Frontal cortex (tissue), 2 donors: ENCODE measurements around a stretch of chr2.

- RAMPAGE, long total RNA, result no peak
Observed at GRCh38 chr2:3557564-3558186, 458 bp downstream of the RNASEH1 start.

DNA sequence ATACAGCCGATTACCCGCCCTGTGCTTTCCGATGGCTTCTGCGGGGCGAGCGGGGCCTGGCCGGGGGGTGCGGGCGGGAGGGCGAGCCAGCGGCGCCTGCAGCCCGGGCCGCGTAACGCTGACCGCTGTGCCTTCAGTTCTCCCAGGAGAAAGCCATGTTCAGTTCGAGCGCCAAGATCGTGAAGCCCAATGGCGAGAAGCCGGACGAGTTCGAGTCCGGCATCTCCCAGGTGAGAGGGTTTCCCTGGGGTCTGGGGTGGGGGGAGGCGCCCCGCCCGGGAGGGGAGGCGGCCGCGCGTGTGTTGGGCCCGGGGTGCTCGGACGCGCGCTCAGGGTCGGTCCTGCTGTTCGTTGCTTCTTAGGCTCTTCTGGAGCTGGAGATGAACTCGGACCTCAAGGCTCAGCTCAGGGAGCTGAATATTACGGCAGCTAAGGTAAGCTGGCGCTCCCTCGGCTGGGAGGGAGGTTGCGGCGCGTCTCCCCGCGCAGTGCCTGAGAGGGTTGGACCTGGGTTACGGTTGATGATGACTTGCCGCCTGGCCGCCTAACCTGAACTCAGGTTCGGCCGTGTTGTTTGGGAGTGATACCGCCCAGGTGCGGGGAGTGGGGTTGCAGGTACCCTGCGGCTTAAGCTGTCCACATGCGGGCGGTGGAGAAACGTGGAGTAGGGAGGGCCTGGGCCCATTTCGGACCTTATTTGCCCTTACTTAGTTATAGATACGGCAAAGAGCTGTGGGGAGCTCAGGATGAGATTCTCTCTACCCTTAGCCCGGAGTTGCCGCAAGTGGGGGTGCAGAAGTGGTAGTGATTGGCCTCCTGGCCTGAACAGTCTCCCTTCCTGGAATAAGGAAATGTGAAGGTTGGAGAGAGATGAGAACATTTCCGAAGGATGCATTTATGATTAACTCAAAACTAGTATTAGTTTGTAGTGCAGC, 662 bp downstream of the RPS7 start:
- RAMPAGE, long total RNA, result no peak

DNA sequence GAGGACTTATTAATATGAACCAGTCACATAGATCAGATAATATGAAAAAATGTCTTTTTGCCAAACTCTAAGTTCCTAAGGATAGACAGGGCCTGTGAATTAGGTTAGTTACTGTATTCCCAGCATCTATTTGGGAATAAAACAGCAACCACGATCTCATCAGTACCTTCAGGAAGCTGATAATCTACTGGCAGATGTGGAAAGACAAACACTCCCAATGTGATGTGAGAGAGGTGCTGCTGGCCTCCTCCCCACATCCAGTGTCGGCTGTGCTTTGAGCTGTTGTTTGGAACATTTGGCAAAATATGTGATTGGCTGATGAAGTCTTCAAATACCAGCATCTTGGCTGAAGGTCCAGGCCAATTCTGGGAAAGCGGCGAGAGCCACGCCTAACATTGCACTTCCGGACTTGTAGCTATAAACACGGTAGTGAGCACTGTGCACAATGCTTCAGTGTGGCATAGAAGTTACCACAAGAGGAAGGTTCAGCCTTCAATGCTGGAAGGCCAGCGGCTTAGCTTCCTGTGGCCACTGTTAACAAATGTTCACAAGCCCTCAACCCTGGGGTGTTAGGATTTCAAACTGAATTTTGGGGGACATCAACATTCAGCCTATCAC, 198.7 kb downstream of the DCDC2C start:
- RAMPAGE, long total RNA, result no peak

DNA sequence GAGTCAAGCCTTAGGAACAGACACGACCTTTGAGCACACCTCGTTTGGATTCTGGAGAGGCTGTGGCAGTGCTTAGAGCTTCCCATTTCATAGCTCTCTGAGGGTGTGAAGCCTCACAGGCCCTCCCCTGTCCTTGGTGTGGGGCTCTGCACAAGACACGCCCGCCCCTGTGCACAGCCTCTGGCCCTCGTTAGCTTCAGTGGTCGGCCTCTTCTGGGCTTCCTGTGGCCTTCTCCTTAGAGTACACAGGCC, 208.5 kb downstream of the DCDC2C start:
- RAMPAGE, long total RNA, result no peak

- RAMPAGE, long total RNA, result no peak
Observed at GRCh38 chr2:6866409-6866881, 738 bp upstream of the CMPK2 start.

DNA sequence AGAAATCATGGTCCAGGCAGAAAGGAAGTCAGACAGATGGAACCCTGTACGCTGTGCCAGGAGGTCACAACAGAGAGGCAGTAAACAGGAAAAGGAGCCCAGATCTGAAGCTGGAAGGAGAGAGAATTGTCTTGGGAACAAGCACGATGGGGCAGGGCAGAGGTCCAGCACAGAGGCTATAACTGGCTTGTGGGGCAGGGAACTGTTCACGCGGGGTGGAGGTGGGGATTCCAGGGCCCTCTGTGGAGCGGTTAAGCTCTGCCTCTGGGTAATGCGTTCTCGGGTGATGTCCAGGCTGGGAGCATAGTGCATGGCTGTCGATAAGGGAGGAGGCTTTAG, 76.1 kb downstream of the RNF144A start:
- RAMPAGE, long total RNA, result no peak

DNA sequence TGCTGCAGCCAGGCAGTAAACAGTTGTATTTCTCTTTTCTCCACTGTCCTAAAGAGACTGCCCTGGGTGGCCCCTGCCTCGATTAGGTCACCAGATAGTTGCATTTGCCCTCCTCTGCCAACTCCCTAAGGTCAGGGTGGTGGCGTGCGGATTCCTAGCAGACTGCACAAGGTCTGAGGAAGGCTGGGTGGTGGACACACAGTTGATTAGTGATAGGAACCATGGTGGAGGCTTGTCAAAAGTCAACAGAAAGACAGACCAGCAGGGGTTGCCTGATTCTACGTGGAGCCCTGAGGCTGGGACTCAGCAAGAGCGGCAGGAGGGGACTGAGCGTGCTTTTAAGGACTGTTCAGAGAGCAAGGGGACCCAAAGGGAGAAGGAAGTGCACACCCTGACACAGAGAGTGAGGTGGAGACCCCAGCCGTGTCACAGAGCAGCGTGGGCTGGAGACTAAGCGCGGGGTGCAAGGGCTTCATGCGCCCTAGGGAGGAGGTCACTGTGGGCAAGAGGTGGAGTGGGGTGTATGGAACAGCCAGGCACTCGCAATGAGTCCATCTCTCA, 513.2 kb downstream of the RNF144A start:
- RAMPAGE, long total RNA, result no peak

GRCh38 chr2:7516872-7517540, 599.8 kb downstream of the RNF144A start:
- RAMPAGE, long total RNA, result no peak

DNA sequence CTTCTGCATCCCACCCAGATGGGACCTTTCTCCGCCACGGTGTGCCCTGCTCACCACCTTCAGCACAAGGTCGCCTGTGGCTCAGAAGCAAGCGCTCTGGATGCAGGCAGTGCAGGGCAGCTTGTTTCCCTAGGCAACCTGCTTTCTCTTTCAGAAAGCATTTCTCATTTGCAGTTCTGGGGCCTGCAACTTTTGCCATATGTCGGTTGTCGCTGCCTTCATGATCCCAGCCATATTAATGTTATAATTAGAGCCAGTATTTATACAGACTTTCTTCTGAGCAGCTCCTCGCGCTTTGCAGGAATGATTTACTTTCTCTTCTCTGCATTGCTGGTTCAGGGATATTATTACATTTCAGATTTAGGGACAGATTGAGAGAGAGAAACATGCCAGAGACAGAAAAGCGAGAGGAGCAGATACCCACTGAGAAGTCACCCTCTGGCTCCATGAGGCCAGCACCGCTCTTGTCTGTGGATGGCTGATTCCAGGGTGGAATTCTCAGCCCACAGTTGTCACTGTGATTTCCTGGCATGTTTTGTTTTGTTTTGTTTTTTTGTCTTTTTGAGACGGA, 692.9 kb downstream of the RNF144A start:
- RAMPAGE, long total RNA, result no peak

DNA sequence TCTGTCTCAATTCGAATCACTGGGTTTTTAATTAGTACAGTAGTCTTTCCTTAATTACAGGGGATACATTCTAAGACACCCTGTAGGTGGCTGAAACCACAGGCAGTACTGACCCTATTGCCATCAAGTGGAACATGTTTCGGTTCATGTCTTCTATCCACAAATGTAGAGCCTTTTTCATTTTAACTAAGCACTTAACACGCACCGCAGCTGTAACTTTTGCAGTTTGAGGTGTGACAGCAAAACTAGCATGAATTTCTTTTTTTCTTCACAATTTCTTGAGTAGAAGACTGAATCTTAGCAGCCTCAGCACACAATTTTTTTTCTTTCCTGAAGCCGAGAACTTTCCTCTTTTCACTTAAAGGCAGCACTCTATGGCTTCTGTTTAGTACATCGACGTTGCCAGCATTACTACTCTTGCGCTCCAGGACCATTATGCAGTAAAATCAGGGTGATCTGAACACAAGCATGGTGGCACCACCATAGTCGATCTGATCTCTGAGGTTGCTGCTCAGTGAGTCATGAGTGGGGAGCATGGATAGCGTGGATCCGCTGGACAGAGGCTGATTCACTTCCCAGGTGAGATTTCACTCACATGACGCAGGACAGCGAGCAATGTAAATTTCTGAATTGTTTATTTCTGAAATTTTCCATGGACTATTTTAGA, 805.2 kb downstream of the RNF144A start:
- RAMPAGE, long total RNA, result no peak

- RAMPAGE, long total RNA, result no peak
Observed at GRCh38 chr2:7726882-7727591, 809.8 kb downstream of the RNF144A start.

- RAMPAGE, long total RNA, result no peak
Observed at GRCh38 chr2:8135223-8135731, 546.6 kb upstream of the ID2 start.

- RAMPAGE, long total RNA, result no peak
Observed at GRCh38 chr2:8281695-8283041, 399.7 kb upstream of the ID2 start.

DNA sequence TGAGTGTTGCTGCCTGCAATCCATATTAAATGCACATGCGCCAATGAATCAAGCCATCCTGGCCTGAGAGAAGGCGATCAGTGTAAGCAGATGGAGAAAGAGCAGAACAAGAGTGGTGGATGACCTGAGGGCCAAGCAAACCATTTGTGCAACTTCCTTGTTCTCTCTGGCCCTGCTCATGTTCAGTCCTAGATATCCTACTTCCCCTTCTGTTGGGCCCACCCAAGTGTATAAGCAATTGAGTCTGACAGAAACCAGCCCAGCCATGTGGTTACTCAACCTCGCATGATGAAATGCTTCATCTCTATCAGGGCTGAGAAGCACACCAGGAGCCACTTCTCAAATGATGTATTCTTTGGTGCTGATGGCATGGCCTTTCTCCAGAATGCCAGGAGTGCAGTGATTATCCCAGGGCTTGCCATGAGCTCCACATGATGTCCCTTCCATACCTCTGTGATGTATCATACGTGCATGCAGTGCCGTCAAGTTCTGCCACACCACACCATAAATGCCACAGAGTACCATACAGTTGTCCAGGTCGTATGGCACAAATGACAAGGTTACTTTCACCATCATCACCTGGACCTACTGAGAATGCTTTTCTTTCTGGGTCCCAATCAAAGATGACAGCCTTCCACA, 382.9 kb upstream of the ID2 start:
- RAMPAGE, long total RNA, result no peak

GRCh38 chr2:8550831-8551270, 131.0 kb upstream of the ID2 start:
- RAMPAGE, long total RNA, result no peak

DNA sequence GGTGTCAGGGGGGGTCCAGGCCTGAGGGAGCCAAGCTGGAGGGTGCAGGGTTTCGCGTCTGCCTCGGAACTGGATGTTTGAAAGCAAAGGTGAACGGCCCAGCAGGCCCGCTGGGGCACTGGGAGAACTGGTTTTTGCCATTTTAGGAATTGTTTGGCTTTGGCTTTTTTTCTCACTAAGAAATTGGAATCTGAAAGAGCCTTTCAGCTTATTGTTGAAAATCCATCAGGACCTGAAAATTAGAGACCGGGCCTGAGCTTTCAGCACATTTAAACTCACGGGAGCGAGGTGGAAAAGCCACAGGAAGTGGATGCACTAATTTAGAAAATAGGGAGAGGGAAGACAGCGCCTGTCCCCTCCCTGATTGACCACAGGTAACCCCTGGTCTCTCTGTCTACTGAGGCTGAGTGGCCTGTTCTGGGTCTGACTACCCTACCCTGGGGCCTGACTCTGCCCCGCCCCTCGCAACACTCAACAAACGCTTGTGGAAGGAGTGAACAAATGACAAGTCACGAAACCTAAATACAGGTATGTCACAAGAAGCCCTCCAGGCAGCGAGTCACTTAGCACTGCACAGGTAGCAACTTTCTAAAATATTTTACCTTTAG, 100.3 kb upstream of the MBOAT2 start:
- RAMPAGE, long total RNA, result no peak

DNA sequence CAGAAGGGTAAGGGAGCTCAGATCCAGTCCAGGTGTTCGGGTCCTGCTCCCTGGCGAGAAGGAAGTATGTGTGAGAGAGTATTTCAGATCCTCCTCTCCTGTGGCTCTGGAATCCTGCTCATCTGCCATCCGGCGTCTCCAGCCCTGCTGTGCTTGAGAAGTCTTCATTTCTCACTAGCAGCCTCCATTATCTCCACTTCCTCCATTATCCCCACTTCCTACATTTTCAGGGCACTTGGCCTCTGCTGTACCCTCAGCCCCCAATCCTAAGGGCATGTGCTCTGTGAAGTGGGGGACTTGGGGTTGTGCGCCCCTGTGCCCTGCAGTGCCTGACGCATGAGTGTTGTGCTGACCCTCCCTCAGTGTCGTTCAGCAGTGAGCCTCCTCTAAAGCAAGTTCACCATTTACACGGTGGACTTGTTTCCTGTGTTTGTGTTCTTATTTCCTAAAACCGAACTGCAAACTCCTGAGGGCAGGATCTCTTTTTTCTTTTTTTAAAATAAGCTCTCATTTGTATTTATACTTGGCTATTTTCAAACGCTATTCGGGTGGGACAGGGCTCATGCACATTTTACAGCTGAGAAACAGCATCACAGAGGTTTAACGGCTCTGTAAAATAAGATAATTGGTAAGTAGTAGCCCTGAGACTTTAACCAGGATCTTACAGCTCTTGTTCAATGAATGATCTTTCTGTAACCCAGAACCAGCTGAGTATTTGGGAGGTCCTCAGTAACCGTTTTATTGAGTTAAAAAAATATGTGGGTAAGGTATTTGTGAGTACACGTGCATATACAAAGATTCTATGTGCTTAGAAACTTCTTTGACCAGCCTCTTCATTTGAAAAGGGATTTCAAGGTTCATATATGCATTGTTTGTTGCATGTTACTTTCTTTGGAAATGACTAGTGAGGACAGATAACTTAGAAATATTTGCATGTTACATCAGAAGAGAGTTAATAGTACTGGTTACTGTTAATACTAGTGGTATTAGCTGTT, 20.7 kb downstream of the ASAP2 start:
- RAMPAGE, long total RNA, result no peak

GRCh38 chr2:9234620-9235310, 28.2 kb downstream of the ASAP2 start:
- RAMPAGE, long total RNA, result no peak

DNA sequence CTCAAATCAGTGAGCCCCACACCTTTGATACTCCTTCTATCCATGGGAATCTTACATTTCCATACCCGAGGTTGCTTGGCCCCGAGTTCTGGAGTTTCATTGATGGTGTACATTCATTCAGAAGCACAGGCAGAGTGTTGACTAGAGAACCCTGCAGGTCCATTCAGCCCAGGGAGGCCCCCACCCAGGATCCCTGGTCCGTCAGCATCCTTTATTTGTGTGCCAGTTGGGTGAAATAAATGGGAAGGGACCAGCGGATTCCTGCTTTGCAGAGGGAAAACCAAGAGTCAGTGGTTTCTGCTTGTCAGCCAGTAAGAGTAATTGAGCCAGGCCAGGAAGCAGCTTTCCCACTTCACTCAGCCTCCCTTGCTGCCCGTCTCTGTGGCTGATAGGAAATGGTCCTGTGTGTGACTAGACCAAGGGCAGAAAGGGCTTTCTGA, 102.0 kb downstream of the ITGB1BP1 start:
- RAMPAGE, long total RNA, result no peak

GRCh38 chr2:9336790-9337577, 86.3 kb downstream of the ITGB1BP1 start:
- RAMPAGE, long total RNA, result no peak